SK-N-DZ (cell line): ENCODE measurements around a stretch of chr9.

DNA sequence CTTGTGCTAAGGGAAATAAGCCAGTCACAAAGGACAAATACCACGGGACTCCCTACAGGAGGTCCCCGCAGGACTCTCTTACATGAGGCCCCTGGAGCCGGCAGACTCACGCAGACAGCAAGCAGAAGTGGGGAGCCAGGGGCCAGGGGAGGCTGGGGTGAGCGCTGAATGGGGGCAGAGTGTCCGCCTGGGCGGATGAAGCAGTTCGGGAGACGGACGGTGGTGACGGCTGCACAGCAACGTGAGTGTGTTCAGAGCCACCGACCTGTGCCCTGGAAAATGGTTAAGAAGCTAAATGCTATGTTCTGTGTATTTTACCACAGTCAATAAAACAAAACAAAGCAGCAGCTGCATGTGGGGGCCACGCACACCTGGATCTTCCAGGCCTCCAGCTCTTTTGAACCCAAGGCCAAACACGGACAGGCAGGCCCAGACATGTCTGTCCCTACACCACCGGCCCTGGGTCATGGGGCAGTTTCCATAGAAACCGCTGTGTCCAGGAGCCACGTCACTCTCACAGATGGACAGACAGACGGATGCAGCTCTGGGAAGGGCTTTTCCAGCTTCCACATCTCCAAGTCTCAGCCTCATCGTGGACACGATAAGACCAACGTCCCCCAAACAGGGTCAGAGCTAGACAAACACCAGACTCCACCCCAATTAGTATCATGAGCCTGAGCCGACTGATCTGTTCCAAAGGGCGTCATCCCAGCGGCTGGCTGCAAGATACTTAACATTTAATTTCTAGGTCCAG, 103.9 kb downstream of the VAV2 start:
RAMPAGE:
- cytosol, long total RNA: no peak
- nucleus, long total RNA: no peak

RAMPAGE:
- cytosol, long total RNA: no peak
- nucleus, long total RNA: no peak
Observed at GRCh38 chr9:133892449-133892881, 99.7 kb downstream of the VAV2 start.

DNA sequence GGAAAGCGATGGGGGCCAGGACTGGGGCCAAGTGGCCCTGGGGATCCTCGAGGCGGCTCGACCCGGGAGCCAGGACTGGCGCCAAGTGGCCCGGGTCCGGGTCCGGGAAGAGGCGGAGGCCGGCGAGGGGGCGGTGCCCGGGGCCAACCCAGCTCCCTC, 828 bp downstream of the VAV2 start:
RAMPAGE:
- cytosol, long total RNA: no peak
- nucleus, long total RNA: no peak

RAMPAGE:
- cytosol, long total RNA: no peak
- nucleus, long total RNA: no peak
Observed at GRCh38 chr9:134171588-134172455, 35.9 kb downstream of the WDR5 start.

RAMPAGE:
- cytosol, long total RNA: no peak
- nucleus, long total RNA: no peak
Observed at GRCh38 chr9:134188345-134188740, 52.5 kb downstream of the WDR5 start.

RAMPAGE:
- cytosol, long total RNA: no peak
- nucleus, long total RNA: no peak
Observed at GRCh38 chr9:134264912-134265675, 61.2 kb upstream of the RXRA start.

DNA sequence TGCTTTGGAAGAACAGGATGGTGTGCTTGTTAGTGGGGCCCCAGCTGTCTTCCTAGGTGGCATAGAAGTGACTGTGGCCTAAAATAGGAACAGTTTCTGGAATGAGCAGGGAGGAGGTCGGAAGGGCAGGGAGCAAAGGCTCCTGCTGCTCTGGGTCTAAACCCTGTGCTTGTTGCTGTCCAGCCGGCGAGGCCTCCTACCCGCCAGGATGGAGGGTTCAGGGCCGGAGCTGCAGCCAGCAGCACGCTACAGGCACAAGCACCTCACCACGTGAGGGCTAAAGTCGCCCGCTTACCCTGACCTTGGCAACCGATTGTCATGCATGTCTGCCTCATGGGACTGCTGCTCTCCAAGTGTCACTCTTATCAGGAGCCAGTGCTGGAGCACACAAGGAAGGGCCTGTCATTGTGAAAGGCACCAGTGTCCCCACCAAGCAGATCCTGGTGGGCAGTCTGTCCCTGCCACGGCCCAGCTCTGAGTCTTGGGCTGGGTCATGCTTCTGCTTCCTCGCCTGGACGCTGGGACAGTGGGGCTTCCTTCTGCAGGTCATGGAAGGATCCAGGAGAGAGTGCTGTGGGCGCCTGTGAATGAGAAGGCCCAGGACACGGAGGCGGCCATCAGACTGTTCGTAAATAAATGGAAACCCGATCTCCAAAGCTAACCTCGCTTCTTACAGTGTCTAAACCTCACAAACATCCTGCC, 58.3 kb upstream of the RXRA start:
RAMPAGE:
- cytosol, long total RNA: no peak
- nucleus, long total RNA: no peak

DNA sequence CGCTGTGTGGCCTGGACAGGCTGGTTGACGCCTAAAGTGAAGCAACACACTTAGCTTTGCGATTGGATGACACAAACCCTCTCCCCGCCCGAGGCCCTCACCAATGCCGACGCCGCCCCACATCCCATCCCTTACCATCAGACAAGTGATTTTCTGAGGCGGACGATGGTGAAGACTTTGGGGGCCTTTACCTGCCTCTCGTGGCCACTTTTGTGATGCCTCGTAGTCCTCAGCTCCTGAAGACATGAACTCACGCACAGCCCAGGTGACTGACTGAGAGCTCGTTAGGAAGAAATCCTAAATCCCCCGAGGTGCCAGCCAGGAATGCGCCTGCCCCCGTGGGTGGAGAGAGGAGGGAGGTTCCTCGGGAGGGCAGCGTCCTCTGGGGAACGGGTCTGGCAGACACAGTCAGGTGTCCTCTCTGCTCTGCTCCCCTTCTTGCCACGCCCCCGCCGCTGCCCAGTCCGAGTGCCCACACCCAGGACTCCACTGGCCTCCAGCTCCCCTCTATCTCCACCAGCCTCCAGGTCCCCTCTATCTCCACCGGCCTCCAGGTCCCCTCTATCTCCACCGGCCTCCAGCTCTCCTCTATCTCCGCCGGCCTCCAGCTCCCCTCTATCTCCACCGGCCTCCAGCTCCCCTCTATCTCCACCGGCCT, 30.9 kb upstream of the RXRA start:
RAMPAGE:
- cytosol, long total RNA: no peak
- nucleus, long total RNA: no peak

RAMPAGE:
- cytosol, long total RNA: no peak
- nucleus, long total RNA: no peak
Observed at GRCh38 chr9:134307534-134307994, 18.7 kb upstream of the RXRA start.

DNA sequence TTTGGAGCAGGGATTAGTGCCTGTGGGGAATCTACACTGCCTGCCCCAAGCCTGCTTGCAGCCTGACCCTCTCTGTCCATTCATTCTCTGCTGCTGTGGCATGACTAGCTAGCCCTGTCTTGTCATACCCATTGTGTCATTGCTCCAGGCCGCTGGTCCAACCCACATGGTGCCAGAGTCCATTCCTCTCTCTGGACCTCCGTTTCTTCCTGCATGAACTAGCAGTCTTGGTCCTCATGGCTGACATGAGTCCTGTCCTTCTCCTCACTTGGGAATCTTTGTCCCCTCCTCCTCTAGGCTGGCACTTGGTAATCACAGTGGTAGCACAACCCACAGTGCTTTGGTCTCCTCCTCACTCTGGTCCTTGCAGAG, 12.7 kb upstream of the RXRA start:
RAMPAGE:
- cytosol, long total RNA: no peak
- nucleus, long total RNA: no peak

DNA sequence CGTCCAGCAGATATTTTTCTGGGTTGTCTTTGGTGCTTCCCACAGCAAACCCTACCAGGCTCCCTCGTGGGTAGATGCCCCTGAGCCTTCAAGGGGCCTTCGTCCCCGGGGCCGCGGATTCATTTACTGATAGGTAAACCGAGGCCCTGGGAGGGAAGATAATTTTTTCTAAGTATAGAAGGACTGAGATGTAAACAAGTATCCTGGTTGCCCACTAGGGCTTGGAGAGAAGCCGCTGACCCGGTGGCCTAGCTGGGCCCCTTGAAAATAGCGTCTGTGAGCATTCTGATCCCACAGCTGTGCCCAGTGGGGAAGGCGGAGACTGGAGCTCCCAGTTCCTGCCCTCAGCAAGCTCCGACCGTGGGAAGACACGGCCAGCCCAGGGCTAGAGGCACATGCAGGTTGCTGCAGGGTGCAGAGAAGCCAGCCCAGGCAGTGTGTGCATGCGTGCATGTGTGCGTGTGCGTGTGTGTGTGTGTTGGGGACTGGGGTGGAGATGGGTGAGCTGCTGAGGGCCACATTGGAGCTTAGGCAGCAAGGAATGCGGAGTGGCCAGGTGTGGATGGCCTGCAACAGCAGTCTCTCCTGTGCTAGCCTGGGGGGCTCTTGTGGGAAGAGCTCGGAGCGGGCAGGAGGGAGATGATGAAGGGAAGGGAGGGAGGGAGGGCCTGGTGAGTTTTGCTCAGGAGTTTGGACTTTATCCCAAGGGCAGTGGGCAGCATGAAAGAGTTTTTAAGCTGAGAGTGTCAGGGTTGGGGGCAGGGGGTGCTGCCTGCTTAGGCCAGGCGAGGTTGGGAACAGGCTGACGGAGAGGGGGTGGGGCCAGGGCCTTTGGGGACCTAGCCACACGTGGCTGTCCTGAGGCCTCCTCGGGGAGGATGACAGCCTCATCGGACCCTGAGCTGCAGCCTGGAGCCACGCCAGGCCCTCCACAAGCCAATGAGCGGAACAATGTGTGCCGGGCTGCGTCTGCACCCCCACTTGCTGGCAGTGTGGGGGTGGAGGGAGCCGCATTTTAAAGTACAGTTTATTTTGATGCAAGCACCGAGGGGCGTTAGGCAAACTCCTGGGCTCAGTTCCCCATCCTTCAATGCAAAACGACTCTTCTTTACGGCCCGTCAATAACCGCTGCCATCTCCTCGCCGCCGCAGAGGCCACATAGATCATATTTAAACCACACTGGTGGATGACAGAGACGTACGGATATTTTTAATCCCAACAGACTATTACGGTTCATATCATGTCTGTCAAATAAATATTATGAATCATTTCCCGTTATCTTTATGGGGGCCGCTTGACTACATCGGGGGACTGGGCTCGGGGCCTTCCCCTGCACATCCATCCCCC, 5.5 kb upstream of the RXRA start:
RAMPAGE:
- cytosol, long total RNA: no peak
- nucleus, long total RNA: no peak

RAMPAGE:
- cytosol, long total RNA: no peak
- nucleus, long total RNA: no peak
Observed at GRCh38 chr9:134364353-134365185, 38.3 kb downstream of the RXRA start.

RAMPAGE:
- cytosol, long total RNA: no peak
- nucleus, long total RNA: no peak
Observed at GRCh38 chr9:134374974-134375681, 48.9 kb downstream of the RXRA start.

DNA sequence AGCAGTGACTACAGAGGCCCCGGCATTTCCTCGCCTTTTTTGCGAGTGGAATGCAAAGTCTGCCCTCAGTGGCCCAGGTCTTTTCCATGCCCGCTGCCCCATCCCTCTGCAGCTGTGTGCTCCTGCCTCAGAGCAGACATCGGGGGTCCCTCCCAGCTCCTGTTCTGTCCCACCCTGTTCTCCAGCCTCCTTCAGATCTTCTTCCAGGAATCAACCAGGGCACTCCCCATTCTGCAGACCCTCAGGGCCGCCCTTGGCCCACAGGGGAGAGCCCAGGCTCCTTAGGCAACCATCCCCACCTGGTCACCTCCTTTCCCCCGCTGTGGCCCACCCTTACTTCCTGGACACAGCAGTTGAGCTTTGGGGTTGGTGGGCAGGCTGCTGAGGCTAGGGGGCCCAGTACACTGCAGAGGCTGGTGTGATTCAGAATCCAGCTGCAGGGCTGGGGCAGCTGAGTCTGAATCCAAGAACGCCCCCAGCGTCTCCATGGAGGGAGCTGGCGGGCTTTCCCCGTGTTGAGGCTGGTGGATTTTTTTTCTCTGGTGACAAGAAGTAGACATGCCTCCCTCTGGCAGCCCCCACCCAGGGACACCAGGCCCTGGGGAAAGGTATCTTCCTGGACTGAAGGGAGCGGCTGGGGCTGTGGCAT, 104.7 kb downstream of the RXRA start:
RAMPAGE:
- cytosol, long total RNA: no peak
- nucleus, long total RNA: no peak

GRCh38 chr9:134437606-134438251, 111.5 kb downstream of the RXRA start:
RAMPAGE:
- cytosol, long total RNA: no peak
- nucleus, long total RNA: no peak

GRCh38 chr9:134551692-134552649, 89.6 kb upstream of the COL5A1 start:
RAMPAGE:
- cytosol, long total RNA: no peak
- nucleus, long total RNA: no peak

DNA sequence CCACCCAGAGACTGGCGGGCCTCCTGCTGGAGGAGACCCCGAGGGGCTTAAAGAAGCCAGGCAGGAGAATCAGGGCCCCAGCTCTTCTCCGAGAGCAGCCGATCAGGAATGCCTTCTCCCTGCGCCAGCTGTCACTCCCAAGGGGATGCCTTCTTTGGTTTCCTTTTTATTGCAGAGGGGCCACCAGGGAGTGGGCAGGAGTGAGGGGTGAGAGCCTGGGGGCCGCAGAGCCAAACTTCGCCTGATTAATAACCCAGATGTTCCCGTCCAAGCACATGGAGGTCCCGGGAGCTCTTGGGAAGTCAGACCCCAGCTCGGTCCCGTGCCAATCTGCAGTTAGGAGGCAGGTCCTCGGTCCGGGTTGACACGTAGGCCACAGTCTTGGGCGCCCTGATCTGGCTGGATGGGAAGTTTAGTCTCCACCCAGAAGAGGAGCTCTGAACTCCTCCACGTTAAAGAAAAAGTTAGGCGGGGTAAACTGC, 653 bp upstream of the COL5A1 start:
RAMPAGE:
- cytosol, long total RNA: no peak
- nucleus, long total RNA: no peak

GRCh38 chr9:134690789-134691435, 49.3 kb downstream of the COL5A1 start:
RAMPAGE:
- cytosol, long total RNA: no peak
- nucleus, long total RNA: no peak

DNA sequence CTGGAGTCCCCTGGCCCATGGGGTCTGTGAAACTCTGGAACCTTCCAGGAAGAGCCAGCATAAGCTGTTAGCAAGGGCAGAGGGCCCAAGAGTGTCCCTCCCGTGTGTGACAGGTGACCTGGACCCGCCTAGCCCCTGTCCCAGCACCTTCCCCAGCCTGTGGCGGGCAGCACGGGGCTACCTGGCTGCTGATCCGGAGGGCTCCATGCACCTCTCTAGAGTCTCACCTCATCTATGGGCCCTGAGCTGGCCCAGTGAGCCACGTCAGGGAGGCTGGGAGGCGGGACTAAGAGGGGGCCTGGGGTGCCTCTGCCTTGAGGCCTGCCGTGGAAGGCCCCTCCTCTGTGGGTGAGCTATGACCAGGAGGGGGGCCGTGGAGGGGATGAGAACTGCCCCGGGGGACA, 65.2 kb downstream of the COL5A1 start:
RAMPAGE:
- cytosol, long total RNA: no peak
- nucleus, long total RNA: no peak

DNA sequence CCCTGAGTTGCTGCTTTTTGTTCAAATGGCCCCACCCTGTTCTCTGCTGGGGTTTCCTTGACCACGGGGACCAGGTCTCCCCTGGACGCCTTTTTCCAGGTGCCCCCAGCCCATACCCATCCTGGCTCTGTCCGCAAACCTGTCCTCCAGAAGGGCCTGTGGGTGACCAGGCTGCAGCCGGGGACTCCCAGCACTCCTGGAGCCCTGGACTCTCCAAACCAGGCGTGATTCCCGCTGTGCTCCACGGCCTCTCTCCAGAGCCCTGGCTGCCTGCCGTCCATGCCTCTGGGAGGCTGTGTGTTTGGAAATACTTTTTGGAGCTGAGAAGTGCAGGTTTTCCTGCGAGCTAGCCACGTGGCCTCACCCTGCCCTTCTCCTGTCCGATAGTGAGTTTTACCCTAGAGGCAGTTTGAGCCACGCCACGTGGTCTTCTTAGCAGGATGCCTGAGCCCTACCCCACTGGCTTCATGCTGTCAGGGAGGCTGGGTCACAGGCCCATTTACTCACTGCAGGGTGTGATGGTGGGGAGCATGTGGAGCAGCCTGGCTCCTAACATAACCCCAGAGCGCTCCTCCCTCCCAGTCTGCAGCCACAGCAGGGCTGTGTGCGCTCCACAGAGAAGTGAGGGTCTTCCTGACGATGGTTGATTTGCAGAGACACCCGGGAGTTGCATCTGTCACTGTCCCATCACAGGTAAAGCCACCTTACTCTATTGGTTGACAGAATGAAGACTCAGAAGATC, 71.3 kb downstream of the COL5A1 start:
RAMPAGE:
- cytosol, long total RNA: no peak
- nucleus, long total RNA: no peak